Bronchial lymph node (tissue), 1 donor: Measurements from ENCODE around the genes CCDC197, SERPINA9 and GSC.

- PRO-cap, result no peak
These were observed 2.7 kb downstream of the BTBD7 start for GRCh38 chr14:93329849-93330911.

- PRO-cap, result unidirectional peak, plus-strand start at chr14:93332064; bidirectional peak, plus-strand start at chr14:93332649, minus-strand start at chr14:93332660
These were observed 682 bp downstream of the BTBD7 start for GRCh38 chr14:93332005-93332702.

GRCh38 chr14:93978138-93978735, 1.9 kb upstream of the ASB2 start:
- PRO-cap, result bidirectional peak, plus-strand start at chr14:93978507, minus-strand start at chr14:93978361

GRCh38 chr14:93996953-93997605, at the start of gene CCDC197:
Gene CCDC197, plus strand, starts transcription at chr14:93997301.
- PRO-cap, result no peak

DNA sequence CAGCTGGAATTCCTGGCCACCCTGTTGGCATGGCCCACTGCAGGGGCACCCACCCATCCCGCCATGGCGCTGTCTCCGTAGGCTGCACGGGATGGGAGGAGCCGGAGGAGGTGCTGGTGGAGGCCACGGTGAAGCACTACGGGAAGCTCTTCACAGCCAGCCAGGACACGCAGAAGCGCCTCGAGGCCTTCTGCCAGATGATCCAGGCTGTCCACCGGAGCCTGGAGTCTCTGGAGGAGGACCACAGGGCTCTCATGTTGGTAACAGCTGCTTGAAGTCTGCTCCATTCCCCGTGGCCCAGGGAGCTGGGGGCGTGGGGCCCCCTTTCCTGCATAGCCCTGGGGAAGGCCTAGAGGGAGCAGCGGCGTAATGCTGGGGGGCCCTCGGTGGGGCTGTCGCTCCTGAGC, 4.0 kb downstream of the CCDC197 start:
- PRO-cap, result no peak

GRCh38 chr14:94165570-94165911, 8.6 kb upstream of the PPP4R4 start:
- PRO-cap, result no peak

DNA sequence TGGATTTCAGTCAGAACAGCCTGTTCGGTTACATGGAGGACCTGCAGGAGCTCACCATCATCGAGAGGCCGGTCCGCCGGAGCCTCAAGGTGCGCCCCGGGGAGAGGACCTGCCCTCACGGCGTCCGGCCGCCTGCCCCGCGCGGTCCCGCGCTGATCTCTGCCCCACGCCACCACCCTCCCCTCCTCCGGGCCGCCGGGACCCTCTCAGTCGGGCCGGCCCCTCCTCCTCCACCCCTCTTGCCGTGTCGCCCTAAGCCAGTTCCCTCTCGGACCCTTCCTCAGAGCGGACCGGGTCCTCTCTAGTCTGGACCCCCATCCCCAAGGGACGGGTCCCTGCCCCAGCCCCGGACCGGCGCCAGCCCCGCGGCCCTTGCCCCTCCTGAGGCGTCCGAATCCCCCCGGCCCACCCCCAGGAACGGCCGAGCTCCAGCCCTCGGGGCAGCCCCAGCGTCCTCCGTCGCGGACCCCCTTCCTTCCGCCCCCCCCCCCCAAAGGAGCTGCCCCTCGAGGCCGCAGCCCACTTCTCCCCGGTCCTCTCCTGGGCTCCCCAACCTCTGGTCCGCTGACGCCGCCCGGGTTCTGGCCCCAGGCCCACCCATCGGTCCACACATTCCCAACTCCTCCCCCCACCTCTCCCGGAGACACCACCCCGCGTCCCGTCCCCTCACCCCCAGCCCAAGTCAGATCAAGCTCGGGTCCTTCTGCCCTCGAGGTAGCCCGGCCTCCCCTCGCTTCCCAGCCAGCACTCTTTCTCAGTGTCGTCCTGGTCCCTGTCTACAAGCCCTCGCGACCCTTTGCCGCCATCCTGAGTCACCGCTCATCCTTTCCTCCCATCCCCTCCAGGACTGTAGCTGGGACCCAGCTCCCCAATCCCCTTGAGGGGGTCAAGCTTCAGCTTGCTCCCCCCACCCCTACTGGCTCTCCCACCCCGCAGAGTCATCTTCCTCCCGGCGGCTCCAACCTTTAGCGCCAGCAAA, 661 bp downstream of the PPP4R4 start:
- PRO-cap, result no peak

DNA sequence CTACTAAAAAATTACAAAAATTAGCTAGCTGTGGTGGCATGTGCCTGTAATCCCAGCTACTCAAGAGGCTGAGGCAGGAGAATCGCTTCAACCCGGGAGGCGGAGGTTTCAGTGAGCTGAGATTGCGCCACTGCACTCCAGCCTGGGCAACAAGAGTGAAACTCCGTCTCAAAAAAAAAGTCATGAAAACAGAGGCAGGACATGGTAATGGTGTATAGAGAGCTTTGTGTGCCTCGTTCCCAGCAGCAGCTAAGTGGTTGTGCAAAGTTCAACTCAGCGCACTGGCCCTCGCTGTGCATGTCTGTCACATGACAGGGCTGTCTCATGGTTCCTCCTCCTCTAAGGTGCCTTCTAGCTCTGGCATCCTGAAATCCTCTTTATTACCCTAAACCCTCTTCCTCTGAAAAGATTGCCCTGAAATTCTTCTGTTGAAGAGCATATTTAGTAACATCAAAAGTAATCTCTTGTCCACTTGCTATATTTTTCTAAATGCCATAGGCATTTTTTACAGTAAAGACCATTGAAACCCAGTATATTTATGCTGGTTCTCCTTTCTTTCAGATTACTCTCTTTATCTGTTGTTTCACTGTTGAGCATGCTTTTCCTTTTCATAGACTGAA, 15.8 kb downstream of the SERPINA10 start:
- PRO-cap, result no peak

DNA sequence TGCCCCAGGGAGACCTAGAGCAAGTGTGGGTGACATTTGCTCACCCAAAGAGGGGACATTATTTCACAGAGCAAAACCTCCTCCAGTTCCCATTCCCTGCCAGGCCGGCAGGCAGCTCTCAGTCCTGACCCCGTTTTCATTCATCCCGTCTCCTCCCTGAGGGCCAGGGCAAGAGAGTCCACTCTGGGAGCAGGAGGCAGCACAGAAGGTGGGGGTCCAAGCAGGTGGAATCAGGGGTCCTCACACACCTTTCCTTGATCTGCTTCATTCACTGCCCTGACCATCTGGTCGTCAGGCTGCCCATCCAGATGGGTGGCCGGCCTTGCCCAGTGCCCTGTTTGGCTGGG, 2.3 kb downstream of the SERPINA10 start:
- PRO-cap, result no peak

GRCh38 chr14:94321261-94322097, 1.7 kb downstream of the SERPINA6 start:
- PRO-cap, result no peak

DNA sequence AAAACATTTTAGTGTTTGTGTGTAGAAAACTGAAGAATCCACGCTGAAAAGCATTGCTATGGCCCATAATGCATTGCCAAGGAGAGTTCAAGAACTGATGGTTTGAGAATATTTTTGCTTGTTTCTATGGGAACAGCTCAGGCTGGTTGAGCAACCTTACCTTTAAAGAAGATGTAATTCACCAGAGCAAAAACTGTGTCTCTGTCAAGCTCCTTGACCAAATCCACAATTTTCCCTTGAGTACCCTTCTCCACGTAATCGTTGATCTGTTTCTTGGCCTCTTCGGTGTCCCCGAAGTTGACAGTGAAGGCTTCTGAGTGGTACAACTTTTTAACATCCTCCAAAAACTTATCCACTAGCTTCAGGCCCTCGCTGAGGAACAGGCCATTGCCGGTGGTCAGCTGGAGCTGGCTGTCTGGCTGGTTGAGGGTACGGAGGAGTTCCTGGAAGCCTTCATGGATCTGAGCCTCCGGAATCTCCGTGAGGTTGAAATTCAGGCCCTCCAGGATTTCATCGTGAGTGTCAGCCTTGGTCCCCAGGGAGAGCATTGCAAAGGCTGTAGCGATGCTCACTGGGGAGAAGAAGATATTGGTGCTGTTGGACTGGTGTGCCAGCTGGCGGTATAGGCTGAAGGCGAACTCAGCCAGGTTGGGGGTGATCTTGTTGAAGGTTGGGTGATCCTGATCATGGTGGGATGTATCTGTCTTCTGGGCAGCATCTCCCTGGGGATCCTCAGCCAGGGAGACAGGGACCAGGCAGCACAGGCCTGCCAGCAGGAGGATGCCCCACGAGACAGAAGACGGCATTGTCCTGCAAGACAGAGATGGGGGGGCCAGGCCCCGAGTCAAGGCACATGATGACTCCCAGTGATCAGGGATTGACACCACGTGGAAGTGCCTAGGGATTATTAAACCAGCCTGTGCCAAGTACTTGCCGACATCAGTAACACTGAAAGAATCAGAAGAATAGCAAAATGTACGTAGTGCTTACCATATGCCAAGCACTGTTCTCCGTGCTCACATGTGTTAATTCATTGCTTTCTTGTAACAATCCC, 5.6 kb downstream of the SERPINA1 start:
- PRO-cap, result no peak

DNA sequence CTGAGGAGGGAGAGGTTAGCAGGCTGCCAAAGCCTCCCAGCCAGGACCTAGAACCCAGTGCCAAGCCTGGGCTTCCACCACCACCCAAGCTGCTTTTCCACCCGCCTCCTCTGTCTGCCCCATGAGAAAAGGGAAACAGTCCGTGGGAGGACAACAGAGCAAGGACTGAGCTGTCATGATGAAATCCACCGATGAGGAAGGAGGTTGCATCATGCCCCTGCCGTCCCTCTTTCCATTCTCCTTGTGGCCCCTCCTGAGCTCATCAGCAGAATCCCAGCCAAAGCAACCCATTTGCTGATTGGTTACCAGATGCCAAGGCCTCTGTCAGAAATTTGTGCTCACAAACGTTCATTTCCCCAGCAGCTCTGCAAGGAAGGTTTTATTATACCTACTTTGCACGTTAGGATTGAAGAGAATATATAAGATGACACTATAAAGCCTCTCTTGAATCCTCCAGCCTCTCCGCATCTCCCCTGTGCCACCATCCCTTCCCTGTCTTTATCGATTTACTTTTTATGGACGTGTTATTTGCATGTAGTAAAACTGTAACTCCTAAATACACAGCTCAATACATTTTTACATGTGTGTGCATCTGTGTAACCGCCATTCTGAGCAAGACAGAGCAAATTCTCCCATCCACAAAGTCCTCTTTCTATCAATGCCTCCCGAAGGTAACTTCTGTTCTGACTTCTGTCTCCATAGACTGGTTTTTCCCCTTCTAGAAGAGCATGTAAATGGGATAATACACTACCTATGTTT, 6.4 kb upstream of the SERPINA1 start:
- PRO-cap, result unidirectional peak, minus-strand start at position 112 of the sequence

DNA sequence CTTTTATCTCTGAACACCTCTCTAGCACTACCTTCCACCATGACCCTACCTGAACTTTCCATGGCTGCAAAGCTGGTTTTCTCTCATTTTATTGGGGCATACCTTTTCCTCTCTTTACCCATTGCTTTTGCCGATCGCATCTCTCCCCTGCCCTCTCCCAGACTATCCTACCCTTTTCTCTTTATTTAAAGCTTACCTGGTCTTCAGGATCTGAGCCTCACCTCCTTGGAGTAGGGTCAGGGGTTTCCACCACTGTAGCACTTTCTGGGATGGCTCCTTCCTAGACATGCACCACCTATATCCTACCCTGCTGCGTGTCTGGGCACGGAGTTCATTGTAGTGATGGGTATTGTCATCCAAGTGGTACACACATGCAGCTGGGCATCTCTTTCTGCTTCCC, 11.2 kb downstream of the SERPINA11 start:
- PRO-cap, result no peak

DNA sequence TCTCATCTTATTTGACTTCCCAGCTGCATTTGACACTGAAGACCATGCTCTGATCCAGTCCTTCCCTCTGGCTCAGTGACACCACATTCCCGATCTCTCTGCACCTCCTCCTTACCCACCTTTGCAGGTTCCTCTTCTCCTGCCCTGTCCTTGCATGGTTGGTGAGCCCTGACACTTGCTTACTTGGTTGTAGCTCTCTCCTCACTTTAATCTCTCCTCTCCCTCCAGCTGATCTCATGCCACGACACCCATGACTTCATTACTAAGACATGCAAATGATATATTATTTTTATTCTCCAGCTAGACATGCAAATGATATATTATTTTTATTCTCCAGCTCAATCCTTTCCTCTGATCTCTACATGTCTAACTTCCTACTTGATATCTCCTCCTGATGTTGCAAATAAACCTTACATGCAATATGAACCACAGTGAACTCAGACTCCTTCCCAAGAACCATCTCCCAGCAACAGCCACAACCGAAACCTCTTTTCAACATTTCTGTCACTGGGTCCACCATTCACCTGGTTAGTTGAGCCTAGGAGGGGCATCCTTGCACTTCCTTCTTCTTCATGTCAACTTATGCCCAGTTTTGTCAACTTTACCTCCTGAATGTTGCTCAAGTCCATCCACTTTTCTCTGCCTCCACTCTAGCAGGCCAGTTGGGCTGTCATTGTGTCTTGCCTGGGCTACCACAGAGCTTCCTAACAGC, at the start of gene SERPINA9:
TSS of gene SERPINA9 (minus strand) at position 181 of the 712 bp plus-strand sequence.
- PRO-cap, result unidirectional peak, minus-strand start at position 211 of the sequence; bidirectional peak, plus-strand start at position 531 of the sequence, minus-strand start at position 211 of the sequence

GRCh38 chr14:94482646-94483571, 6.9 kb upstream of the SERPINA9 start:
- PRO-cap, result no peak

GRCh38 chr14:94572835-94573352, 8.3 kb upstream of the SERPINA5 start:
- PRO-cap, result no peak

DNA sequence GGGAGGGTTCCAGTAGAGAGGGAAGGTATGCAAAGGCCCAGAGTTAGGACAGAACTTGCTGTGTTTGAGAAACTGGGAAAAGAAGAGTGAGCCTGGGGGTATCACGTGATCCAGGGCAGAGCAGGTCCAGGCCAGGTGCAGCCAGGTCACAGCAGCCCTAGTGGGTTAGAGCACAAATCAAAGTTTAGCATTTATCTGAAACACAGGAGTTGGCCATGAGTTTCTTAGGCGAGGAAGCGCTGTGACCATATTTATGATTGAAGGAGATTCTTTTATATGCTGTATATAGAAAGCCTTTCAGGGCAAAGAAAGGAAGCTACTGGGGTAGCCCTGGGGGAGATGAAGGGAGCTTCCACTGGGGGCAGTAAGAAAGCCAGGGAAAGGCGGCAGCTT, 1.7 kb downstream of the SERPINA5 start:
- PRO-cap, result no peak

DNA sequence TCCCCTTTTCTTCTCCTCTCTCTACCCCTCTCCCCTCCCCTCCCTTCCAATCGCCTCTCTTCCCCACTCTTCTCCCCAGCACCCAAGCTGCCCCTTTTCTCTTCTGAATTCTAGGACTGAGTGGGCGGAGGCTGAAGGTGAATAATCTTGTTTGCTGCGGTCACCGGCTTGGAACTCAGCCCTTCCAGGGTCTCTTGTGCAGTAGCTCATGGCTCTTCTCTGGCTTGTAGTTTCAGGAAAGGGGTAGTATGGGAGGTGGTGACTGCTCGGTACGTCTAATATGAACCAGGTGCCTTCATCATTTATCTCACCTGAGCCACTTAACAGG, 1.0 kb downstream of the SERPINA3 start:
- PRO-cap, result no peak

- PRO-cap, result unidirectional peak, minus-strand start at chr14:94770108
These were observed at the start of gene GSC for GRCh38 chr14:94770002-94770499. Gene GSC, minus strand, starts transcription at chr14:94770113.

- PRO-cap, result no peak
These were observed 3.1 kb upstream of the GSC start for GRCh38 chr14:94772874-94773588.